Umbilical cord (tissue), 2 donors: ENCODE measurements around a stretch of chr7.

GRCh38 chr7:101236883-101237531 is 595 bp downstream of the CLDN15 start:
- RAMPAGE, long total RNA = no peak

DNA sequence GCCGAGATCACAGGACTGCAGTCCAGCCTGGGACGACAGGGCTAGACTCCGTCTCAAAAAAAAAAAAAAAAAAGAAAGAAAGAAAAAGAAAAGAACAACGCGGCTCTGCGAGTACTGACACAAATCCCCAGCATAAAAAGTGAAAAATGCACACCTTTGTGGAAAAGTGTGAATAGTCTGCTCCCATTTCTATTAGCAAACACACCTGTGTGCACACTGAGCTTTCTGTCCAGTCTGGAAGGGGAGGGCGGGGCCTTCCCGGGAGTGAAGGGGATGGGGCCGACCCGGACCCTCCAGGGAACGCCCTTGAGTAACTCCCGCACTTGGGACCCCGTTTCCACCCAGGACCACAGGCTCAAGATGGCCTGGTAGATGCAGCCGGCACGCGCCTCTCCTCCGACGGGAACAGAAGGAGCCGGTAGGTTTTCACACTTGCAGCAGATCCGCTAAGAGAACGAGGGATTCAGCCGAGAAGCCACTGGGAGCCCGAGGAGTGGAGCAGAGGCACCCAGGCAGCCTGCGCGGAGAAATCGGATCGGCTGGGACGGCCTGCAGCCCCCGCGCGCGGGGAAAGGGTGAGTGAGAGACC is 22.2 kb downstream of the IFT22 start:
- RAMPAGE, long total RNA = no peak

GRCh38 chr7:101322011-101322742 is 565 bp upstream of the IFT22 start:
- RAMPAGE, long total RNA = no peak

GRCh38 chr7:101744076-101744555 is 73.3 kb upstream of the CUX1 start:
- RAMPAGE, long total RNA = no peak

GRCh38 chr7:101856302-101857399 is 39.2 kb downstream of the CUX1 start:
- RAMPAGE, long total RNA = no peak

- RAMPAGE, long total RNA = no peak
These were observed 40.0 kb downstream of the CUX1 start for GRCh38 chr7:101857561-101857680.

DNA sequence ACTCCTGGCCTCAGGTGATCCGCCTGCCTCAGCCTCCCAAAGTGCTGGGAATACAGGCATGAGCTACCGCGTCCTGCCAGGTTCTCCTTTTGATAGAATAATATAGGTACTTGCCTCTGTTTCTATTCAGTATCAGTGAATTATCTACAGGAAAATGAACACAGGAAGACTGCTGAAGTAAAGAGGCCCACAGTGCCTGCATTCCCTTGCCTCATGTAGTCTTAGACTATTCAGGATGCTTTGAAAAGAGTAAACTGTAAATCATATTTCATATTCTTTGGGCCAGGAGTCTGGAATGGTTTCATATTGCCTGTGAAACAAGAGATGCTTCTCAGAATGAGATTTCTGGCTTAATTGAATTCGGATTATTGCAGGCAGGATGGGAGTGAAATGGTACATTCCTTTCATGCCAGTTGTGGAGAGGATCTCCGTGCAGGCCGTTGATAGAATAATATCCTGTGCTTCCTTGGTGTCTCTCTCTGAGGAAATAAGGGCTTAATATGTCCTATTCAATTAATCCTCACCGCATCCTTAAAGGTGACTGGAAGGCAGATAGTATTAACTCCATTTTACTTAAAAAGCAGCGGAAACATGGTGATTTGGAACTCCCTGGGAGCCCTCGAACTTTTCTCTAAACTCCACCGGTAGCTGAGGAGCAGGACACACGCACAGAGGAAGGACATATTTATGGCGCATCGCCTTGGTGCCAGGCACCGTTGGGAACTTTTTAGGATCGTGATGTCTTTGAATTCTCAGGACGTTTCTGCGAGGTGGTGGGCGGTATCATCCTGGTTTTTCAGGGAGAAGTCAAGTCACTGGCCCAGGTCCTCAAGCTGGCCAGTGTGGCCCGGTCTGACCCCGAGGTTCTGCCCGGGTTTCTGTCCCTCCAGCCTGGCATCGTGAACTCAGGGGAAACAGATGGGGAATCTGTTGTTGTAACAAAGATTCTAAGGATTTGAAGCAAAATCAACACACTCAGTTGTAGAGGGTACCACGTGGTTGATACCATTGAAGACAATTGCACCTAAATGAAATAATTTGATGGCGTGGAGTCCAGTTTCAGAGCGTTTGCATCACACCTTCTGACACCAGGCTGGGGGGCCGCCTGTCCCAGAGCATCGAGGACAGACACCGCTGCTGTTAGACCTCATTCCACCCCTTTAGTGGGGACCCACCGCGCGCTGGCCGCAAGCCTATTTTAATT is 56.8 kb downstream of the CUX1 start:
- RAMPAGE, long total RNA = no peak

DNA sequence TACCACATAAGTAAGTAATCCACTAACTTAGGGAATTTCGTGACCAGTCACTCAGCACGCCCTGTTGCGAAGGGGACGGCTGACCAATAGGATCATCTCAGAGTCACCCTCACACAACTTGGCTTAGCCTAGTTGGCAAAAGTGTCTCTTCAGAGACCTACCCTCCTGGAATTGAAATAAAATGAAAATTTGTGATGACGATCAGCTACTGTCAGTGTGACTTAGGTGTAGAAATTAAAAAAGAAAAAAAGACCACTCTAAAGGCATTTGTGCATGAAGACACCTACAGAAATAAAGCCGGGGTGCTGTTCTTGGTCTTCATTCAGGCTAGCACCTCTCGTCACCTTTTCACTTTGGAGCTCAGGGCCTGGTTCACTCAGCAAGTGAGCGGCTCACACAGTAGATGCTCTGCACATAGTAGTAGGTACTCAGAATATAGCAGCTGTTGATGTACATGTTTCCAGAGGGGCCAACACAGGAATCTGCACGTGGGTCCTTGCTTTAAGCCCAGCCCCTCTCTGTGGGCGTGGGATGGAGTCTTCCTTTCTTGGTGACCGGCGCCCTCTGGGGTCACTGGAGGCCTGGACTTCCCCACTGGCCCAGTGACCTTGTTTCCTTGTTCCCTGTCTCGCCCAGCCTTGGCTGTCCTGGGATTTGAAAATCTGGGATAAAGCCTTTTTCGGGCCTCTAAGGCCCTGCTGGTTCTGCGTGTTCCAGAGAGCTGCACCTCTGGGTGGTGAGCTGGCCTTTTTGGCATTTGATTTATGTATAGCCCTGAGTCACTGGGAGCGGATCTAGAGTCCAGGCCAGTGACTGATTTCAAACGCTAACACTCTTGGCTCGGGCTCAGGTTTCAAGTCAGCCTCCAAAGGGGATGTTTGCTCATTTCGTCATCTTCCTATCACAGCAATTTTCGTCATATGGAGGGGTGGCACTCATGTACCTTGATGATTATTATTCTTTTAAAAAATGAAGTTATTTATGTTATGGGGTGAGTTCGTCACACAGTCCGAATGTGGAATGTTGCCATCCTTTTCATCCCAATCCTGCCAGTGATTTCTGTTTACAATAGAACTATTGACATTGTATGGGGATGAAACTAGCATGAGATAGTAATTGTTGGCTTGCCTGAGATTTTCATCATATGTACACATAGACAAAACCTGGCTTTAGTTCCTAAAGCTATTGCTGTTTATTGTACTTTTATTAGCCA is 65.2 kb downstream of the CUX1 start:
- RAMPAGE, long total RNA = no peak

DNA sequence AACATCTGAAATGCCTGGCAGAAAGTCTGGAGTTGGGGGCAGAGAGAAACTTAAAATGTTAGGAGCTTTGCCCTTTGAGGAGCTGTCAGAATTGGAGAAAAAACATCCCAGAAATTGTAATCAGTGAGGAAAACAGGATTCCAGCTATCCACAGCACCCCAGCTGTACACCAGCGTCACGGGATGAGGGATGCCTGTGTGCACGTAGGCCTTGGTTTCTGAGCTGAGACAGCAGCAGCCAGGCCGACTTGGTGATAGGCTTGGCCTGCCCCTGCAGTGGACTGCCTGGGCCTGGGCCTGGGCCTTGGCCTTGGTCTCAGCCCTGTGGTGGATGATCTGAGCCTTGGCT is 93.4 kb downstream of the CUX1 start:
- RAMPAGE, long total RNA = no peak

GRCh38 chr7:101935401-101935786 is 118.0 kb downstream of the CUX1 start:
- RAMPAGE, long total RNA = no peak

GRCh38 chr7:101947426-101948265 is 130.2 kb downstream of the CUX1 start:
- RAMPAGE, long total RNA = no peak

DNA sequence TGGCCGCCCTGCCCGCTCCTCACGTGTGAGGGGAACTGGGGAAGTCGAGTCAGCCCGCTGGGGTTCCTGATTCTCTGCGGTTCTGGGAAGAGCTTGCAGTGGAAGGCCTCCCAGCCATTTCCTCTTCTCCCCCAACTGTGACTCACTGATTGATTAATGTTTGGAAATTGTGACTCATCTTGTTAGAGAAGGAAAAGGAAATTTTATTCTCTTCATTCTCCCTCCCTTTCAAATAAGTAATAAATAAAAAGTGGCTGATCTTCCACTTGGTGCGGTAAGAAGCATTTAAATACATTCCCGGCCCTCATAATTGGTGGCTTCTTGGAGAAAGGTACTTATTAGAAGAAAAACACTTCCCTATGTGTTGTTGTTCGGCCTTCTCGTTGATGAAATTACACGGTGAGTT is 135.6 kb downstream of the CUX1 start:
- RAMPAGE, long total RNA = no peak

- RAMPAGE, long total RNA = no peak
These were observed 215.6 kb downstream of the CUX1 start for GRCh38 chr7:102032961-102033433.

- RAMPAGE, long total RNA = no peak
These were observed 187.7 kb upstream of the SH2B2 start for GRCh38 chr7:102099009-102099293.

- RAMPAGE, long total RNA = no peak
These were observed 91.6 kb upstream of the SH2B2 start for GRCh38 chr7:102195133-102195501.

GRCh38 chr7:102253247-102253466 is 33.5 kb upstream of the SH2B2 start:
- RAMPAGE, long total RNA = no peak

DNA sequence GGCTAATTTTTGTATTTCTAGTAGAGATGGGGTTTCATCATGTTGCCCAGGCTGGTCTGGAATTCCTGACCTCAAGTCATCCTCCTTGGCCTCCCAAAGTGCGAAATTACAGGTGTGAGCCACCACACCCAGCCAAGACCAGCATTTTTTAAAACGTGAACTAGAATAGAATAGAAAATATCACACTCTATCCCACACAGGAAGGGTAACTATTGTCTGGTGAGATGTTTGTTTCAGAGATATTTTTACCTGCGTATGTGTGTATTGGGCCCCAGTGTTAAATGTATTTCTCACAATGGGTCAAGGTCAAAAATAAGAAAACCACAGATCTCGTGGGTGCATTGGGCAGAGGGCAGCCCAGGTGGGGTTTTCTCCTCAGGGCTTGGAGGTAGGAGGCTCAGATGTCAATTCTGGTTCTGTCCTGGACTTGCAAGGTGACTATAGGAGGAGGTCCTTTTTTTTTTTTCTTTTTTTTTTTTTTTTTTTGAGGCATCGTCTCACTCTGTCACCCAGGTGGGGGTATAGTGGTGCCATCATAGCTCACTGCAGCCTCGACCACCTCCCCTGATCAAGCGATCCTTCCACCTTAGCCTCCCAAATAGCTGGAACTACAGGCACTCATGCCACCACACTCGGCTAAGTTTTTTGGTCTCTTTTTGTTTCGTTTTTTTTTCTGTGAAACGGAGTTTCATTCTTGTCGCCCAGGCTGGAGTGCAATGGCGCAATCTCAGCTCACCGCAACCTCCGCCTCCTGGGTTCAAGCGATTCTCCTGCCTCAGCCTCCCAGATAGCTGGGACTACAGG is 19.0 kb downstream of the SH2B2 start:
- RAMPAGE, long total RNA = no peak

DNA sequence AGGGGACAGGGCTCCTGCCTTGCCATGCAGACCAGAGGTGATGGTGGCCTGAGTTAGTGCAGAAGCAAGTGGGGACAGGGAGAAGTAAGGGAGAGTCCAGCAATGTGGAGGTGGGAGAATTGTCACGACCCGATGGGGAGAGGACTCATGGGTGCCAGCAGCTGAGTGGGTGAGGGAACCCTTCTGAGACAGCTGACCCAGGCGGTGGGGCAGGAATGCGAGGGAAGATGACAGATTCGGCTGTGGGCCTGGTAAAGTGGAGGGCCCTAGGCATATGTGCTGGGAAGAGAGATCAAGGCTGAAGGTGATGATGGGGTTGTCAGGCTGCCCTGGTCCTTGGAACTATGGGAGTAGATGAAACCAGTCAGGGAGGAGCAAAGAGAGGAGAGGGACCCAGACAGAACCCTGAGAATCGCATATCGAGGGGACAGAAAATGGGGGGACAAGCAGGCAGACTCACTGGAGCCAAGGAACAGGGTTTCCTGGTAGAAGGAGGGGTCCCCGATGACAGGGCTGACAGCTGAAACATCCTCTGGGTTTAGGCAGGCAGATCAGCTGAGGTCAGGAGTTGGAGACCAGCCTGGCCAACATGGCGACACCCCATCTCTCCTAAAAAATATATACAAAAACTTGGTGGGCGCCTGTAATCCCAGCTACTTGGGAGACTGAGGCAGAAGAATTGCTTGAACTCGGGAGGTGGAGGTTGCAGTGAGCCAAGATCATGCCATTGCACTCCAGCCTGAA is 3.7 kb upstream of the ORAI2 start:
- RAMPAGE, long total RNA = no peak

GRCh38 chr7:102430701-102431325 is 2.6 kb upstream of the ORAI2 start:
- RAMPAGE, long total RNA = no peak

DNA sequence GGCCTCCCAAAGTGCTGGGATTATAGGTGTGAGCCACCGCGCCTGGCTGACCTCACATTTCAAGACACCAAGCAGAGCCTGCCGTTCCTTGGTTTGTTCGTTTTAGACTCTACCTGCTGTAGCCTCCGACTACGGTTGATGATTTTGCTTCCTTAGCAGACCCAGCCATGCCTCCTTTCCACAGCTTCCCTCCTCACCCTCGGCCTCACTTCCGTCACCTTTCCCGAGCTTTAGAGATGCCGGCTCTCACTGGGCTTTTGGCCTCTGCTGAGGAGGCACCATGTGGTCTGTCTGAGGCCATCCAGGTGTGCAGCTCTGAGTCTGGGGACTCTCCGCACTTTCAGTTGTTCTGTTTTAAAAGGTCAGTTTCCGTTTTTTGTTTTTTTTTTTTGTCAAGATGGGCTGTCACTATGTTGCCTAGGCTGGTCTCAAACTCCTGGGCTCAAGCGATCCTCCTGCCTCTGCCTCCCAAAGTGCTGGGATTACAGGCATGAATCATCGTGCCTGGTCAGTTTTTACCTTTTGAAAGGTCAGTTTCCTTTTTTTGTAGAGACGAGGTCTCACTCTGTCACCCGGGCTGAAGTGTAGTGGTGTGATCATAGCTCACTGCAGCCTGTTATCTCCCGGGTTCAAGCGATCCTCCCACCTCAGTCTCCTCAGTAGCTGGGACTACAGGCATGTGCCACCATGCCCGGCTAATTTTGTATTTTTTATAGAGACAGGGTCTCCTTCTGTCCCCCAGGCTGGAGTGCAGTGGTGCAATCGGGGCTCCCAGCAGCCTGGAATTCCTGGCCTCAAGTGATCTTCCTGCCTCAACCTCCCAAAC is 11.8 kb downstream of the ORAI2 start:
- RAMPAGE, long total RNA = no peak